Cardiac muscle cell (in vitro differentiated cells and primary cell): Measurements from ENCODE around the genes ALKBH4, UPK3BL1, RELN and EFCAB10.

DNA sequence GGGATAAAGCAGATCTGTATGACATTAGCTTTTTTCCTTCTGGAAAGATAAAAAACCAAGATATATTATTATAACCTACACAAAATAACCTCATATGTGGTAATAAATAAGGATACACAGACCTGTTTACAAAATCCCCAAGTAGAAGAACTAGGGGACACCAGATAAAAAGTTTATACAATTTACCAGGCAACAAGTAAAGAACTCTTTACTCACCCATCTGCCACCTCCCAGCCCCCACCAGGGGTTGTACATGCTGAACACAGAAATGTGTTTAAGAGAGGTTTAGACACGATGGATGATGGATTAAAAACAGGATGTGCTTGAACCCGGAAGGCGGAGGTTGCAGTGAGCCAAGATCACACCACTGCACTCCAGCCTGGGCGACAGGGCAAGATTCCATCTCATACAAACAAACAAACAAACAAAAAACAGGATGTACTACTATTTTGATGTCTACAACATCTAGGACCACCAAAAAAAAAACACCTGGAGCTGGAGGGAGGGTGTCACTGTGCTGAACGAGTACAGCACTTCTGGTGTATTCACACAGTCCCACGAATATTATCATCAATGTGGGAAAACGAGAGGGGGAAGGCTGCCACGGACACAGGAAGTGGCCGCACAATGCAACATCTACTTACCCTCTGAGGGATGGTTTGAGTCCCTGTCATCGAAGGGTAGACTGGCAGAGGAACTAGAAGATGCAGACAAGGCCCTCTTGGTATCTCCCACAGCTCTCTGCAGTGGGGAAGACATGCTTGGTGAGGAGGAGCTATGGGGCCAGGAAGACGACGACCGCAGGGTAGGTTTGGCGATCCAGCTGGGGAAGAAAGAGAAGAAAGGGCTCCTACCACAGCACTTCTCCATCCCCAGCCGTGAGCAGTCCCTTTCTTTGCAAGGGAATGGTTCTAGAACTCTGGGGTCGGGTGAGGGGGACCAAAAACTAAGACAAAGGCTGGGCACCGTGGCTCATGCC lies 13.9 kb upstream of the PRKRIP1 start:
- RAMPAGE, long total RNA: no peak
- RRBS: no CpG with 5 or more reads among the region's 17 CpGs

DNA sequence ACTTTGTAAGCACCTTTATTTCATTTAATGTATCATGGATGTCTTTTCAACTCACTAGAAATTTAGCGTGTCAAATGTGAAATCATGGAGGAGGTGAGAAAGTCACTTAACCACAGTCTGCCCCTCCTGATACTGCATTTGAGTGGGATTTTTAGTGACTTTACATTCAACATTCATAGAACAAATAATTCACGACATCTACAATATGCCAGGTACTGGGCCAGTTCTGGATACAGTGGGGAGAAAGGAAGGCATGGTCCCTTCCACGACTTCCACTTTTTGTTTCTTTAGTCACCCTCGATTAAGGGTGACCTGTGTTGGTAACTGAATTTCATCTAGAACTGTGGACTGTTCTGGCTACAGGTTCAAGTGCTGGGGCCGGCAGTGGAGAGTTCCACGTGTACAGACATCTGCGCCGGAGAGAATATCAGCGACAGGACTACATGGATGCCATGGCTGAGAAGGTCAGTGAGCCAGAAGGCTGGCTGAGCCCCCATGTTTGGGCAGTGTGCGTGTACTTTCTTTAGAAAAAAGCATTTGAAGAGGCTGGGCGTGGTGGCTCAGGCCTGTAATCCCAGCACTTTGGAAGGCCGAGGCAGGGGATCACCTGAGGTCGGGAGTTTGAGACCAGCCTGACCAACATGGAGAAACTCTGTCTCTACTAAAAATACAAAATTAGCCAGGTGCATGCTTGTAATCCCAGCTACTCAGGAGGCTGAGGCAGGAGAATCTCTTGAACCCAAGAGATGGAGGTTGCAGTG lies 3.2 kb downstream of the PRKRIP1 start:
- RAMPAGE, long total RNA: no peak
- RRBS: no CpG with 5 or more reads among the region's 13 CpGs

- RAMPAGE, long total RNA: no peak
- RRBS: no CpG with 5 or more reads among the region's 14 CpGs
Measured at GRCh38 chr7:102415528-102416201, 17.7 kb upstream of the ORAI2 start.

- RAMPAGE, long total RNA: no peak
- RRBS: no CpG with 5 or more reads among the region's 11 CpGs
Measured at GRCh38 chr7:102429526-102430269, 3.7 kb upstream of the ORAI2 start.

DNA sequence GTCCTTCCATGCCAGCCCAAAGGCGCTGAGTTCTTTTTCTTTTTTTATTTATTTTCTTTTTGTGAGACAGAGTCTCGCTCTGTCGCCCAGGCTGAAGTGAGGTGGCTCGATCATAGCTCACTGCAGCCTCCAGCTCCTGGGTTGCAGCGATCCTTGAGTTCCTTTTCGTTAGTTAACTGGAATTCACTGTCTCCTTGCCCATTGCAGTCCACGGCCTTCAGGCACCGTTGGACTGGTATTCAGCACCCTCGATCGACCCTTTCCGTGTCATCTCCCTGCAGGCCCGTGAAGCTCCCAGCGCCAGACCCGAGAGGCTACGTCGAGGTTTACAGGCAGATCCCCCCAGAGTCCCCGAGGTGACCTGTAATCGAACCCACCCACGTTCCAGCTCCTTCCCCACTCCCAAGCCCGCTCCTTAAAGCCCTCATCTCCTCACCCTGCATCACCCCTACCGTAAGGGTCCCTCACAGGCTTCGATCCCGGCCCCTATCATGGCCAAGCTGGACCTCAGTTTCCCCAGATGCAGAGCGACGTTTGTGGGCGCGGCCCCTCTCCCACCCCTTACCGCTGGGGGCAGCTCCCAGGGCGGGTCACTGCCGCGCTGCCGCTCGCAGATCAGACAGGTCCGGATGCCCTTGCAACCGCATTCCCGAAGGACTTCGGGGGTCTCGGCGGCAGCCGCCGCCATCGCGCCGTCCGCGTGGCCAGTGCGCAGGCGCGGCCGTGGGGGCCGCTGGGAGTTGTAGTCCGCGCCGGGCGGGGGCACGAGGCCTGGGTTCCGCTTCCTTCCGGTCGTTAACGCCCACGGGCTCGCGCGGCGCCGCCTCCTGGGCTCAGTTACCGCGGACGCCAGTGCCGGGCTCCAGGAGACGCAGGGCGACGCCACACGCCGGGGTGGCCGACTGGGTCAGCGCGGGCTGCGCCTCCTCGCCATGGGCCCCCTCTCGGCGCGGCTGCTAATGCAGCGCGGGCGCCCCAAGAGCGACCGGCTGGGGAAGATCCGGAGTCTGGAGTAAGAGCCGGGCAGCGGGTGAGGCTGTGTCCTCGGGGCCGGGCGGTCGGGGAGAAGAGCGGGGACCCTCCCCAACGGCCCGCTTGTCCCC lies at the start of gene ALKBH4:
ALKBH4 (minus strand) TSS at position 715 of the 1,103 bp plus-strand sequence.
- RAMPAGE, long total RNA: no peak
- RRBS: 1% methylated on average over 23 of the region's 98 CpGs

GRCh38 chr7:102512432-102512821 lies 5.2 kb downstream of the RASA4B start:
- RAMPAGE, long total RNA: no peak

DNA sequence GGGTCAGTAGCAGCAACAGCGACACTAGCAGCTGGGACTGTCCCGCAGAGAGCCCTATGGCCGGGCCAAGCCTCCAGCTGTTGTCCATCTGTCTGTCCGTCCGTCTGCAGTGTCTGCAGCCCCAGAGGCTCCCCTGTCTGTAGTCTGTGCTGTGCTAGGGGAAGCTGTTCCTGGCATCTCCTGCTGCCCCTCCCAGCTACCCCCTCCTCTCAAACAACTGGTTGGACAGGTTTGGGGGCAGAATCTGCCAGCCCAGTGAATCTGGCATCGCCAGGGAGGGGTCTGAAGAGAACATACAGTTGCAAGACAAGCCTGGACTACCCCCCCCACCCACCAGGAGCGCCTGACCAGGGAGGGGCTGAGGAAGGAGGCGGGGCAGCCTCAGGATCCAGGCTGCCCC lies at the start of gene UPK3BL1:
UPK3BL1 (minus strand) TSS at position 138 of the 400 bp plus-strand sequence.
- RAMPAGE, long total RNA: no peak
- RRBS: no CpG with 5 or more reads among the region's 8 CpGs

DNA sequence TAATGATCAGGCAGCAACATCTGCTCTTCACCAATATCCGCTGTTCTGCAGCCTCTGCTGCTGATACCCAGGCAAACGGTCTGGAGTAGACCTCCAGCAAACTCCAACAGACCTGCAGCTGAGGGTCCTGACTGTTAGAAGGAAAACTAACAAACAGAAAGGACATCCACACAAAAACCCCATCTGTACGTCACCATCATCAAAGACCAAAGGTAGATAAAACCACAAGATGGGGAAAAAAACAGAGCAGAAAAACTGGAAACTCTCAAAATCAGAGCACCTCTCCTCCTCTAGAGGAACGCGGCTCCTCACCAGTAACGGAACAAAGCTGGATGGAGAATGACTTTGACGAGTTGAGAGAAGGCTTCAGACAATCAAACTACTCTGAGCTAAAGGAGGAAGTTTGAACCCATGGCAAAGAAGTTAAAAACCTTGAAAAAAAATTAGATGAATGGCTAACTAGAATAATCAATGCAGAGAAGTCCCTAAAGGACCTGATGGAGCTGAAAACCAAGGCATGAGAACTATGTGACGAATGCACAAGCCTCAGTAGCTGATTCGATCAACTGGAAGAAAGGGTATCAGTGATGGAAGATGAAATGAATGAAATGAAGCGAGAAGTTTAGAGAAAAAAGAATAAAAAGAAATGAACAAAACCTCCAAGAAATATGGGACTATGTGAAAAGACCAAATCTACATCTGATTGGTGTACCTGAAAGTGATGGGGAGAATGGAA lies 32.8 kb downstream of the FAM185A start:
- RAMPAGE, long total RNA: no peak
- RRBS: no CpG with 5 or more reads among the region's 10 CpGs

DNA sequence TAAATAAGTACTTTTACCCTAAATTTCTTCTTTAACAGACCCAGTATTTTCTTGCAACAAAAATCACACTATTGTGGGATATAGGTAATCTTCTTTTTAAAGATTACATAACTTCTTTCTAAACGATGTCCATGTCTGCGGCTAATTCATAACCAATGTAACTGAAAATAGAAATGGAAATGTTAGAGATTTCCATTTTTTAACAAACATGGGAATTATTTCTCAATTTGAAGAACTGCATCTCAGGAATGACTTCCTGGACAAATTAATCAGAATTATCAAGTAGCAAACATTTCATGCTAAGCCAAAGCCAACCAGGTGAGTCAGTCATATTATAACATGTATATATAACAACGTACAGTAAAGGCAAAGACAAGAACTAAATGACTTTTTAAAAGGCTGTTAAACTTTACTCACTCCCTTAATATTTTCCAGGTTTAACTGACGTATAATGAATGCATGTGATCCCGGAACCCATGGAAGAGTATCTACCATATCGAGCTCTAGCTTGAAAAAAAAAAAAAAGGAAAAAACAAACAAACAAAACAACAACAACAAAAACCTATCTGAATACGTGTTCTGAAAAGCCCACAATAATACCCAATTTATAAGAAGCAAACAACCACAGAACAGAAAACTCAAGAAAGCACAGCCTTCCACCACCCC lies 822 bp downstream of the NAPEPLD start:
- RAMPAGE, long total RNA: no peak
- RRBS: no CpG with 5 or more reads among the region's 7 CpGs

DNA sequence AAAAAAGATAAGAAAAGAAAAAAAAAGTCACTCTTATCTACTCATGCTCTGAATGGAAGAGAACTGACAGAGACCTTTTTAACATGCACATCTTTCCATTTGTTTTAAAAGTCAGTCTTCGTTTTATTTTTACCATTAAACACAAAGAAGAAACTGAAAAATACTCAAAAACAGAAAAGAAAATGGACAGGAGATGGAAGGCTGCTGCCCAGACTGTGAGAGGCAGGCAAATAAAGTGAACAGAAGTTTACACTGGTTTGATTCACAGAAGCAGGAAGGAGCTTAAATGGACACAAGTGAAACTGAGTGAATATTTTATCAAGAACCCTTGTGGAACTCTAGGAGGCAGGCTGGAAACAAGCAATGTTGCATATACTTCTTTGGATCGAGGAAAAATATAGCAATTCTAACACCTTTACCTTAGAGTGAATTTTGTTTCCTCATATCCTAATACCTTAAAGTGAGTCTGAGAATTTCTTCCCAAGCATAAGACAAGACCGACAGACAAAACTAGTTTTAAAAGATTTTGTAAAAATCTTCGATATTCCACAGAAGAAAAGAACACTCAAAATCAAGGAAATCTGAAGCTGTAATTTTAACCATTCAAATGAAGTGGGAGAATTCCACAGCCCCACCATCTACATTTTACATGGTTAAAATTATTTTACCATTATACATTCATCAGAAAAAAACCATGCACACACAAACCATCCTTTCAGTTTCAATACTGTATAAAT lies 32.2 kb downstream of the PSMC2 start:
- RAMPAGE, long total RNA: no peak
- RRBS: no CpG with 5 or more reads among the region's 4 CpGs

- RAMPAGE, long total RNA: no peak
- RRBS: 2% methylated on average over 37 of the region's 118 CpGs
Measured at GRCh38 chr7:103989471-103990369, at the start of gene RELN. TSS of gene RELN (minus strand) at chr7:103989658.

DNA sequence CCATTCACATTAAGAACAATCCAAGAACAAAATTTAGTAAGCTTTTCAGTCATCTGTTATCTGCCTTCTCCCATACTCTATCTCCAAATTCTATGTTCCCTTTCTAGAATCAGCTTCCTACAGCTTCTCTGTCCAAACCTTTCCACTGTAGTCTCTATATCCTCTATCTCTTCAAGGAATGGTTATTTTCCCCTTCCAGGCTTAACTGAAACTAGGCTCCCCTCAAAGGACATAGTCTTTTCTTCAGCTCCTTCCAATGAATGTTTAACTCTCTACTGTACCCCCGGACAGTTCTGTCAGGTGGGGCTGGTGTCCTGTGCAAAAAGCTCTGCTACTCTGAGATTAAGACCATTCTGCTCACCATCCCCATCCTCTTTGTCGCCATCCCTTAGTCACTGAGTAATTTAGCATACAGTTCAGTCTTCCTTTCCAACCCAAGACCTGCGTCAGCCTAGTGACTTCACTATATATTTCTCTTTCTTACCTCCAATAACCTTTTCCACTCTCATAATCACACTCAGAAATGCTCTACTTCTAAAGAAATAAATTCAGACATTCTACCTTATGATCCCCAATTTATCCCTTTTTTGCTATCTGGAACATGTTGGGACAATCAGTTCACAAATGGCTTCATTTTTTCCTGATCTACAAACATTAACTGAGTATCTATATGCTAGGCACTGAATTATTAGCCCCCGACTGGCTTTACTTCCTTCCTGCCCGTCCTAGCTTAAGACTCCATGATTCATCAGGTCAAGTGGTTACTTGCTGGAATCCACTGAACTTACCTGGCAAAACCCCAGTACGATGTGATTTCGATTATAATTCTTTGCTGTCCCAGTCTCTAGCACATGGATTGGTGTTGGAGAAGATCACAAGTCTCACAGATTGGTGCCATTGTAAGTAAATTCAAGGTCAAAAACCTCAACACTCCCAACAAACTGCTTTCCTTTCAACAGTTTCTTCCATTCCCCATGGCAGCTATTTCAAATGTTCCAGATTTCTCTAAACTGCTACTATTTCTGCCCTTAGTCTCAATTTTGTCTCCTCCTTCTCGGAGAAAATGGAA lies 77.3 kb downstream of the ORC5 start:
- RAMPAGE, long total RNA: no peak
- RRBS: no CpG with 5 or more reads among the region's 8 CpGs

DNA sequence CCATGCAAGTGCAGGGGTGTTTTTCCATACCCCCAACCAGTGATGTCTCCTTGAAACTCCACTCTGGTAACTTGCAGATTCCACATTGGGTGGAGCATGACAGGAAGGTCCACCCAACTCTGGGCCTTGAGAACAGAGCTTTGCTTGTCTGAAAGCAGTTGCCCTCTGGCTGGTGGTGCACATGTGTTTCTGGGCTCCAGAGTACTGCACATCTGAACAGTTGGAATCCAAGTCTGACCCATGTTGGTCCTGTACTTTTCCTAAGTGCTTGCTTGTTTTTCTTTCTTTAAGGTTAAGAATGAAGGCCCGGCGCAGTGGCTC lies 84.9 kb upstream of the KMT2E start:
- RAMPAGE, long total RNA: no peak
- RRBS: no CpG with 5 or more reads among the region's 2 CpGs

- RAMPAGE, long total RNA: no peak
- RRBS: no CpG with 5 or more reads among the region's 21 CpGs
Measured at GRCh38 chr7:105011537-105012315, 2.3 kb upstream of the KMT2E start.

- RAMPAGE, long total RNA: no peak
Measured at GRCh38 chr7:105030505-105030881, 16.5 kb downstream of the KMT2E start.

- RAMPAGE, long total RNA: no peak
- RRBS: no CpG with 5 or more reads among the region's 3 CpGs
Measured at GRCh38 chr7:105089895-105090333, 75.9 kb downstream of the KMT2E start.

DNA sequence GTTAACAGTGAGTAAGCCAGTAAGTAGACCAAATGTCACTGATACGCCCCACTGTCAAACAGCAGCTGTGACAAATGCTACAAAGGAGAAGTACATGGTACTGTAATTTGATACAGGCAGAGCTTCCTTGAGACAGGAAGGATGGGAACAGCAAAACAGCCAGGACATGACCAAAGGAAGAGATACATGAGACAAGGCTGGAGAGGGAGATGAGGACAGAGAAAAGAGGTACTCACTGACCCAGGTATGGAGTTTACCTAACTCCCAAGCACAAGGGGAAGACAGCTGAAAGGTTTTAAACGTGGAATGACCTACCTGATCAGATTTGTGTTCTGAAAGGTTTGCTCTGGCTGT lies 127.0 kb downstream of the SRPK2 start:
- RAMPAGE, long total RNA: no peak
- RRBS: no CpG with 5 or more reads among the region's 2 CpGs

- RAMPAGE, long total RNA: no peak
- RRBS: 4% methylated on average over 7 of the region's 36 CpGs
Measured at GRCh38 chr7:105581074-105581830, at the start of gene EFCAB10. TSS of gene EFCAB10 (minus strand) at chr7:105581493.

DNA sequence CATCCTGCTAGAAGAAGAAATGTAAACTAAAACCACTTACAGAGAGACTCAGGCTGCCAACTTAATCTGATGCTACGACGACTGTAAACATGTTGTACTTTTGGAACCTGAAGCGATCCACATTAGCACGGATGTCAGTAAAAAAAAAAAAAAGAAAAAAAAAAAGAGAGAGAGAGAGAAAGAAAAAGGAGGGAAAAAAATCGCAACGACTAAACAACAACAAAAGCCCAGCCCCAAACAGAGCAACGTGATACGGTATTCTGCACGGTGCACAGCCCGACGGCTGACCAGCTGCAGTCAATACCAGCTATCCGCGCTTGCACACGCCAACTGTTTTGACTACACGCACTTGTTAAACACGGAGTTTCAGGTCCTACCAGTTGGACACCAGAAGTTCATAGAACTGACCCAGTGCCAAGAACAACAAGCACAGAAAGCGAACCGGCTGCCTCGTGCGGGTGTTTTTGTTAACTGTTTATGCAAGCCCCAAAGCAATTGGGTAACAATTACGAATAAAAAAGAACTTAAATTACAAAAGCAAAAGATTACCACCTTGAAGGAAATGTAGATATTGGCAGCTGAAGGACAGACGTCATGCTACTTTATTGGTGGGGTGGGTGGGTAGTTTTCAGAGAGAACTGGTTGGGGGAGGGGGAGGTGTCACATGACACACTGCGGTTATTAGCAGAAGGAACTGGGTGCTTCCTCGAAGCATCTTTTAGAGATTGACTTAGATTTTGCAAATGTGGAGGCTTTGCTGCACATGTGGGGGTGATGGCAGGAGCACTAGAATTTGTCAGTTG lies 110.4 kb upstream of the EFCAB10 start:
- RAMPAGE, long total RNA: no peak
- RRBS: no CpG with 5 or more reads among the region's 24 CpGs

DNA sequence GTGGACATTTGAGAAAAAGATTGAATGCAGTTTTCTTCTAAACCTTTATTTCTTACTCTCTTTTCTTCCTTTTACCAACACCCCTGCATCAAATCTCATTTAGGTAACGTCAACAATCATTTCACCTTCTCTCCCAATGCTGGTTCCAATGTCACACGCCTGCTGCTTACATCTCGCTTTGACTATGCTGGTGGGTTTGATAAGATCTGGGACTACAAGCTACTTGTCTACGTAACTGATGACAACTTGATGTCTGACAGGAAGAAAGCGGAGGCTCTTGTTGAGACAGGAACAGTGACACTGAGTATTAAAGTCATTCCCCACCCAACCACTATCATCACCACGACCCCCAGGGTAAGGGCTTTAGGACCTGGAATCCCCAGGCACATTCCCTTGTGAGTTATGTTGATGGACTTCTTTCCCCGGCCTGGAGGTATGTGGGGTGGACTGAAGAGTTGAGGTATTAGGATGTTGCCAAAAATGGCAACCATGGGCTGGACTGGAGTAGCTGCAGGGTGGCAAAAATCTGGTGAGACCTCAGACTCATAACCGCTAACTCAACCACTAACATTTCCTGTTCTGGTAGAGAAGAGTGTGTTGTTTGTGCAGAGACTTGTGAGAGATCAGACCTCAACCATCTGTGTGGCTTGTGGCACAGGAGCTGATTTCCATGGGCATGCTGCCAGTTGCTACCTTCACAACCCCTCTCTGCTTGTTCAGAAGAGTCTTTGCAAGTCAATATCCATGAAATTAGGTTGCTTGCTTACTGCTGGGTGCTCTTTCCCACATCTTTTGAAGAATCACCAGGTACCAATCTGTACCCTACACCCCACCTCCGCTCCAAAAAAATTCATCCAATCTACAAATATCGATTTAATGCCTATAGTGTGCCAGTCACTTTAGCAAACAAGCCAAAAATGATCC lies 59.3 kb downstream of the CDHR3 start:
- RAMPAGE, long total RNA: no peak
- RRBS: no CpG with 5 or more reads among the region's 10 CpGs